HT1080 (cell line): Measurements from ENCODE around the gene SLC25A46.

DNA sequence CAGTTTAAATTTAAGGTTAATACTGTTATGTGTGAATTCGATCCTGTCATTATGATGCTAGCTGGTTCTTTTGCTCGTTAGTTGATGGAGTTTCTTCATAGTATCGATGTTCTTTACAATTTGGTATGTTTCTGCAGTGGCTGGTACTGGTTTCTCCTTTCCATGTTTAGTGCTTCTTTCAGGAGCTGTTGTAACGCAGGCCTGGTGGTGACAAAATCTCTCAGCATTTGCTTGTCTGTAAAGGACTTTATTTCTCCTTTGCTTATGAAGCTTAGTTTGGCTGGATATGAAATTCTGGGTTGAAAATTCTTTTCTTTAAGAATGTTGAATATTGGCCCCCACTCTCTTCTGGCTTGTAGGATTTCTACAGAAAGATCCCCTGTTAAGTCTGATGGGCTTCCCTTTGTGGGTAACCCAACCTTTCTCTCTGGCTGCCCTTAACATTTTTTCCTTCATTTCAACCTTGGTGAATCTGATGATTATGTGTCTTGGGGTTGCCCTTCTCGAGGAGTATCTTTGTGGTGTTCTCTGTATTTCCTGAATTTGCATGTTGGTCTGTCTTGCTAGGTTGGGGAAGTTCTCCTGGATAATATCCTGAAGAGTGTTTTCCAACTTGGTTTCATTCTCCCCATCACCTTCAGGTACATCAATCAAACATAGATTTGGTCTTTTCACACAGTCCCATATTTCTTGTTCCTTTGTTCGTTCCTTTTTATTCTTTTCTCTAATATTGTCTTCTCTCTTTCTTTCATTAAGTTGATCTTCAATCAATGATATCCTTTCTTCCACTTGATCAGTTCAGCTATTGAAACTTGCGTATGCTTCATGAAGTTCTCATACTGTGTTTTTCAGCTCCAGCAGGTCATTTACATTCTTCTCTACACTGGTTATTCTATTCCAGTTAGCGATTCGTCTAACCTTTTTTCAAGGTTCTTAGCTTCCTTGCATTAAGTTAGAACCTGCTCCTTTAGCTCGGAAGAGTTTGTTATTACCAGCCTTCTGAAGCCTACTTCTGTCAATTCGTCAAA is 170.3 kb downstream of the FBXL17 start:
RAMPAGE:
- cytosol, long total RNA: no peak
- long total RNA: no peak
- nucleus, long total RNA: no peak

RAMPAGE:
- cytosol, long total RNA: no peak
- long total RNA: no peak
- nucleus, long total RNA: no peak
Observed at GRCh38 chr5:109051279-109052093, 303.8 kb downstream of the FER start.

DNA sequence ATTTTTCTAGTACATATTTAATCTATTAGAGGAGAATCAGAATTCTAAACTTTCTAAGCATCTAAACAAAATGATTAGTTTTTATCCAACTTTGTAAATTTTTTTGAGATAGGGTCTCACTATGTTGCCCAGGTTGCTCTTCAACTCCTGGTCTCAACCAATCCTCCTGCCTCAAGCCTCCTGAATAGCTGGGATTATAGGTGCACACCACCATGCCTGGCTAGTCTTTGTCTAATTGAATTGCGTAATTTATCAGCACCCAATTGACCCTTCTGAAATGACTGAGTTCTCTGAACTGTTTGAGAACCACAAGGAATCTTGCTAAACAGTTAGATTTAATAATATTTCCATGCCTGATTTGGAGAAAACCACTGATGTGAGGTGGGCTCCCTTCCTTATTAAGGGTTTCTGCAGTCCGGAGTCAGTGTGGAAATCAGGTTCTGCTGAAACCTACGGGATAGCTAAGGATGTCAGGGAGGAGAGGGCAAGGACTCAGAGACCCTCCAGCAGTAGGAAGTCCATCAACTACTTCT is 75.7 kb downstream of the PJA2 start:
RAMPAGE:
- cytosol, long total RNA: no peak
- long total RNA: no peak
- nucleus, long total RNA: no peak

RAMPAGE:
- cytosol, long total RNA: no peak
- long total RNA: no peak
- nucleus, long total RNA: no peak
Observed at GRCh38 chr5:109803833-109804323, 114.2 kb downstream of the MAN2A1 start.

DNA sequence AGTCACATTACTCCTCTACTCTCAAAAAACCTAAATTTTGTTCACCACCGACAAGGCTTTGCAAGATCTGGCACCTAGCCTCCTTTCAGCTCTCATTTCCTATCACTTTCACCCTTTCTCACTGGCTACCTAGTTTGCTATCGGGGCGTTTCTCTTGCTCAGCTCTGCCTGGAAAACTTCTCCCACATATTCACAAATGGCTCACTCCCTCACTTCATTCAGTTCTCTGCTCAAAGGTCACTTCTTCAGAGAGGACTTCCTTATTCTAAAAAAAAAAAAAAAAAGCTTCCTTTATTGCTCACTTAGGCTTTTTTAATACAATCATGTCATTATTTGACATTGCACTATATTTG is 2.1 kb upstream of the SLC25A46 start:
RAMPAGE:
- cytosol, long total RNA: no peak
- long total RNA: no peak
- nucleus, long total RNA: no peak

GRCh38 chr5:110738797-110739961 is at the start of gene SLC25A46:
SLC25A46 (plus strand) TSS chr5:110739007.
RAMPAGE:
- cytosol, long total RNA: no peak
- long total RNA: start-site peak on the minus strand at chr5:110738921-110738931, 6 reads; start-site peak on the plus strand at chr5:110739014-110739052, 188 reads
- nucleus, long total RNA: start-site peak on the plus strand at chr5:110738993-110739050, 58 and 50 reads in 2 replicates

DNA sequence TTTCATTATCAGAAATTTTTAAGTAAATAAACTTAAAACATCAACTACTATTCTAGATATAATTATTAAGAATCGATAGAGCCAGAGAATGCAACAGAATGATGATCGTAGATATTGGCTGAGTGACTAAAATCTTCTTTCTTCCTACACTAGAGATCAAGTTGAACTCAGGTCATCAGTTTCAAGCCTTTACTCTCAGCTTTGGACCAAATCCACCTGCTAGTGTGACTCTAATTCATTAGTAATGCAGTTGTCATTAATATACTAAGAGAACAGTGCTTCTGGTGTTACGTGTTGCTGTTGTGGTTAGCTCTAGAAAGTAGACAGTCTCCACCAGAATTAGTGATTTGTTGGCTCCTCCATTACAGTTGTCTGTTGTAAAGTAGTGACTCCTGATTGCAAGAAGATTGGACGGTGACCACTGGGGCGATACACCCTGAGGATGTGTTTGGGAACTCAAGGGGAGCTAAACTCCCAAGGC is 3.0 kb downstream of the CAMK4 start:
RAMPAGE:
- cytosol, long total RNA: no peak
- long total RNA: no peak
- nucleus, long total RNA: no peak

RAMPAGE:
- cytosol, long total RNA: no peak
- long total RNA: no peak
- nucleus, long total RNA: no peak
Observed at GRCh38 chr5:111254556-111254980, 30.4 kb downstream of the CAMK4 start.

DNA sequence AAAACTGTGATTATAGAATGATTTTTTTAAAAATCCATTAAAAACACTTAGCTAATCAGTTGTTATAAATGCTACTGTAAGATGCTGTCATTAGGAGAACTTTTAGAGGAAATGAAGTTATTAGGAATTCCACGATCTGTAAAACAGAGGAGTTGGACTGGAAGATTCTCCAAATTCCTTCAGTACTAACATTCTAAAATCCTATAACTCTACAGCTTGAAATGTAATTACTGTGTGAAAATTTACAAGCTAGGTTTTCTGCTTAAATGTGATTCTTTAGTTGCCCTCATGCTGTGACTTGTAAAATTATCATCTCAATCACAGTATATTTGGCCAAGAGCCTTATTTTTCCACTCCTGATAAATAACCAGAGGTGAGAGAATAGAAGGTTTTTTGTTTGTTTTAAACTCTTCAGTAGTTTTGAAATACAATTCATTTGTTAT is 14.9 kb upstream of the NREP start:
RAMPAGE:
- cytosol, long total RNA: no peak
- long total RNA: no peak
- nucleus, long total RNA: no peak

GRCh38 chr5:112109112-112109828 is 309.8 kb downstream of the EPB41L4A start:
RAMPAGE:
- cytosol, long total RNA: no peak
- long total RNA: no peak
- nucleus, long total RNA: no peak

GRCh38 chr5:112320563-112321049 is 98.5 kb downstream of the EPB41L4A start:
RAMPAGE:
- cytosol, long total RNA: no peak
- long total RNA: no peak
- nucleus, long total RNA: no peak

RAMPAGE:
- cytosol, long total RNA: no peak
- long total RNA: no peak
- nucleus, long total RNA: no peak
Observed at GRCh38 chr5:112338319-112338857, 80.7 kb downstream of the EPB41L4A start.

DNA sequence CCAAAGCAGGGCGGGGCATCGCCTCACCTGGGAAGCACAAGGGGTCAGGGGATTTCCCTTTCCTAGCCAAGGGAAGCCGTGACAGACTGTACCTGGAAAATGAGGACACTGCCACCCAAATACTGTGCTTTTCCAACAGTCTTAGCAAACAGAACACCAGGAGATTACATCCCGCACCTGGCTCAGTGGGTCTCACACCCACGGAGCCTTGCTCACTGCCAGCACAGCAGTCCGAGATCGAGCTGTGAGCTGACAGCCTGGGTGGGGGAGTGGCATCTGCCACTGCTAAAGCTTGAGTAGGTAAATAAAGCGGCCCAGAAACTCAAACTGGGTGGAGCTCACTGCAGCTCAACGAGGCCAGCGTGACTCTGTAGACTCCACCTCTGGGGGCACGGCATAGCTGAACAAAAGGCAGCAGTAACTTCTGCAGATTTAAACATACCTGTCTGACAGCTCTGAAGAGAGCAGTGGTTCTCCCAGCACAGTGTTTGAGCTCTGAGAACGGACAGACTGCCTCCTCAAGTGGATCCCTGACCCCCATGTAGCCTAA is 28.8 kb downstream of the EPB41L4A start:
RAMPAGE:
- cytosol, long total RNA: no peak
- long total RNA: no peak
- nucleus, long total RNA: no peak

DNA sequence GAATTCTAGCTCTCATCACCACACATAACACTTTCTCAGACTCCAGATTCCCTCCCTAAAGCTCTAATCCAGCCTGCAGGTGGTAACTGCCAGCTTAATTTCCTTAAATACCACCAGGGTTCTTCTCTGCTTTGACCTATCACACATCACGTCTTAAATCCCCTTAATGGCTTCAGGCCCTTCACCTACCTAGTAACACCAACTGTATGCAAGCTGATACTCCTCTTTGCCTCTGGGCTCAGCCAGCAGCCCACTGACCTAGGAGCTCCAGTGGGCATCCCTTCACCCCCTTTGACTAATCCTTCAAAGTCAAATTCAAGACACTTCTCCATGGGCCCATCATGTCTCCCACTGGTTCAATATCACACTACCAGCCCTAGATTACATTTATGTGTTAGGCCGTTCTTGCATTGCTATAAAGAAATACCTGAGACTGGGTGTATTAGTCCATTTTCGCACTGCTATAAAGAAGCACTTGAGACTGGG is 19.5 kb downstream of the EPB41L4A start:
RAMPAGE:
- cytosol, long total RNA: no peak
- long total RNA: no peak
- nucleus, long total RNA: no peak

DNA sequence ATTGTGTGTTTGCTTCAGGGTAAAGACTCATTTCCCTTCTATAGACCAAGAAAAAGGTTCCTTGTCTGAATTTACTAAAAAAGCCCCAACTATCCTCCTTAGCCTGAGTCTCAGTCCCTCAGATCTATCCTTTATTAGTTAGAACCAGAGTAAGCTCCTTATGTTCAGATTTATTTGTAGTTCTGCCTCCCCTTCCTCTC is 48.9 kb upstream of the SRP19 start:
RAMPAGE:
- cytosol, long total RNA: no peak
- long total RNA: no peak
- nucleus, long total RNA: no peak

GRCh38 chr5:112861914-112862428 is 884 bp downstream of the SRP19 start:
RAMPAGE:
- cytosol, long total RNA: no peak
- long total RNA: no peak
- nucleus, long total RNA: no peak

RAMPAGE:
- cytosol, long total RNA: no peak
- long total RNA: no peak
- nucleus, long total RNA: no peak
Observed at GRCh38 chr5:112921009-112921469, 988 bp downstream of the REEP5 start.

GRCh38 chr5:112975988-112976654 is 477 bp upstream of the DCP2 start:
RAMPAGE:
- cytosol, long total RNA: no peak
- long total RNA: no peak
- nucleus, long total RNA: no peak

GRCh38 chr5:113053391-113053997 is 76.9 kb downstream of the DCP2 start:
RAMPAGE:
- cytosol, long total RNA: no peak
- long total RNA: no peak
- nucleus, long total RNA: no peak

DNA sequence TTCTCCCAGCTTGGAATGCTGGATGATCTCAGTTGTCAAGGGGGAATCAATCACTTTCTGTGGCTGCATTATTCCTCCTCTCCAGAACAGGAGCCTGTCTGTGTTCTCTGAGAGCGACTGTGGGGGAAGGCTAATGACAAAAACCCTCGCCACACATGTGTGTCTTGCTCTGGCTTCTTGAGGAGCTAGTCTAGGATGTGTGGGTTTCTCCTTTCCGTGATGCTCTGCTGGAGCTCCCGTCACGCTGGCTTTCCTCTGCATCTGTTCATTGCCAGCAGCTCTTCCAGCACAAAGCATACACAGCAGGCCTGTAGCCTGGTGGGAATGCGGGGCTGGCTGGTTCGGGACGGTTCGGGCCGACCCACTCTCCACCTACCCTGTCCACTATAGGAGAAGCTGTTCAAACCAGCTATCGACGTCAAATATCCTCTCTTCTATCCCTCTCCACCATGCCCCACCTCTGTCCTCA is 82.9 kb downstream of the DCP2 start:
RAMPAGE:
- cytosol, long total RNA: no peak
- long total RNA: no peak
- nucleus, long total RNA: no peak